Mononuclear cell (primary cell): ENCODE data around the gene PIAS2.

- RRBS: no CpG with 5 or more reads among the region's 6 CpGs
Observed at GRCh38 chr18:44741596-44742103, 61.0 kb downstream of the SETBP1 start.

DNA sequence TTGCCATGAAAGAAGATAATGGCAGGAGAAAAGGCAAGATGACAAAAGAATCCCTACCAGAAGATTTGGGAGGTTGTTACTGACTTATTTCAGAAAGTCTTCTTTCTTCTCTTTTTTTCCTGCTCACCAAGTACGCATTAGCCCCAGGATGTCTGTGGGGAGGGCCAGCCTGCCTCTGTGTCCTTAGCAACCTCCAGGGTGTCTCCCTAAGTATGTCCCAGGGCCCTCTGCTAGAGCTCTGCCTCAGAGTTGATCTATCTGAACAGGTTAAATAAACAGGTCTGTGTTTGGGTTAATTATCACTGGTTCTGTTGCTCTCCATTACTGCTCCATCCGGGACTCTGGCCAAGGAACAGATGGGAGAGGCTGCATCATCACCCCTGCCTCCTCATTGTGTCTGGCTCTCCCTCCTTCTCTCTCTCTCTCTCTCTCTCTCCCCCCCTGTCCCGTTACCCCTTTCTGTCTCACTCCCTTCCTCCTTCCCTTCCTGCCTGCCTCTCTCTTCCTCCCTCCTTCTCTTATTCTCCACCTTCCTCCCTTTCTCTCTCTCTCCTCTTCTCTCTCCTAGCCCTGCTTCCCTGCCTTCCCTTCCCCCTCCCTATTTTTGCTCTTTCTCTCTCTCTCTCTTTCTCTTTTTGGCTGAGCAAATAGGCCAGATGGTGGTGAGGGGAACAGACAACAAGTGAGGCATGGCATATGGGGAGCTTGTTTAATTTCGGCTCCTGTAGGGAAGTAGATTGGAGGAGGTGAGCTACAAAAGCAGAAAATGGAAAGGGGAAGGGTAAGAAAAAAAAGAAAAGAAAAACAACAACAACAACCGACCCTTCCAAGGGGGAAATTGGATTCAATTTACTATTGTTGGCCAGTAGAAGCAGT, 62.1 kb downstream of the SETBP1 start:
- RRBS: no CpG with 5 or more reads among the region's 5 CpGs

GRCh38 chr18:44753245-44753794, 72.6 kb downstream of the SETBP1 start:
- RRBS: no CpG with 5 or more reads among the region's 4 CpGs

DNA sequence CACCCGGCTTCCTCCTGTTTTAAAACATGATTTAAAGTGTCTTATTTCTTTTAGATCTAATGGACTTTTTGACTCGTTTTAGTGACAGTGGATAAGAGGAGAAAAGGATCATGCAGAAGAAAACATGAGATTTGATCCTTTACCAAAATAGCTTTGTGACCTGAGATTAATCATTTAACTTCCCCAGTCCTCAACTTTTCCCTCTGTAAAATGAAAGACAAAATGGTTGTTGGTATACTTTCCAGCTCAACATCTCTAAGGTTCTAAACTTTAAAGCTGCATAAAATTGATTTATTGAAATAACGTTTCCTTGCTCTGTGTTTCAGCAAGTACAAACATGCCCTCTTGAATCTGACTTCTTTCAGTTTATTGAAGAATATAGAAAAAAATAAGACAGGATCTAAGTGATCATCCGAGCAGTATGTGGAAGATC, 108.4 kb downstream of the SETBP1 start:
- RRBS: no CpG with 5 or more reads among the region's 4 CpGs

DNA sequence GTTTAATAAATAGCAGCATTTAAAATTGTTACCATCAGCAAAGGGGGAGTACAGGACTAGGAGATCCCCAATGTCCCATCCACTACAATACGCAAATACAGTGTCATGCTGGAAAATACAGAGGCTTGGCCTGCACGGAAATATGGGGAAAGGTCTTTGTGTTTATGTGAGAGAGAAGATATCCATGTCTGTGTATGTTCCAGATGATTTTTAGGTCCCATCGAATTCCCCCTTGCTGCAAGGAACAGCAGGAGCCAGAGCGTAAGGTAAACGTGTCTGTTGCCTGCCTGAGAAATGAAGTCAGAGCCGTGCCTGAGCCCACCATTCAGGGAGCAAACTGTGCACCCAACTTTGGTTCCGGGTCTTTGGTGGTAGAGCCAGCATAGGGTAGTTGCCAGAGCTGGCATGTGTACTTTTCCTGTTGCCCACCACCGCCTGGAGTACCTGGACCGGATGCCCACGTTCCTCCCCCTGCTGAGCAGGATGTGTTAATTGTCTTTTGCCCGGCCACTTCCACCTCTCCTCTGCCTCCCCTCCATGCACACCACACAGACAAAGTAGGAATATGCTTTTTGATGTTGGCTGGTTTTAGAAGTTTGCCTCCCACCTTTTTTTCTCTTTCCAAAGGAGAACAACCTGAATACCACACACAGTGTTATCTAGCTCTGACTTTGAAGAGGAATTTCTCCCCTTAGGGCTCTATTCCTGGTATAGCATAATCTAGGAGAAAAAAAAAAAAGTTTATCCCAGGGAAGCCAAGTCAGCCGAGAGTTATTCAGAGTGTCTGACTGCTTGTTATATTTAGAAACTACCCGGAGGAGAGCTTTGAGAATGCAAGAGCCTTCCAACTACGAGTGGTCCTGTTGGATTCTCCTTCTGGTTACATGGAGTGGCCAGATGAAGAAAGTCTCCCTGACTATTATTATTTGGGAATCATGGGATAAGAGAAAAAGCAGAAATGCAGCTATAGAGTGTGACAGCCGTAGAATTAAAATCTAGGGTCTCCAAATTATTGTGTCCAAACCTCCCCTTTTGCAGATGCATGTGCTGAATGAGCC, 111.8 kb downstream of the SETBP1 start:
- RRBS: 90% methylated on average over 4 of the region's 15 CpGs

DNA sequence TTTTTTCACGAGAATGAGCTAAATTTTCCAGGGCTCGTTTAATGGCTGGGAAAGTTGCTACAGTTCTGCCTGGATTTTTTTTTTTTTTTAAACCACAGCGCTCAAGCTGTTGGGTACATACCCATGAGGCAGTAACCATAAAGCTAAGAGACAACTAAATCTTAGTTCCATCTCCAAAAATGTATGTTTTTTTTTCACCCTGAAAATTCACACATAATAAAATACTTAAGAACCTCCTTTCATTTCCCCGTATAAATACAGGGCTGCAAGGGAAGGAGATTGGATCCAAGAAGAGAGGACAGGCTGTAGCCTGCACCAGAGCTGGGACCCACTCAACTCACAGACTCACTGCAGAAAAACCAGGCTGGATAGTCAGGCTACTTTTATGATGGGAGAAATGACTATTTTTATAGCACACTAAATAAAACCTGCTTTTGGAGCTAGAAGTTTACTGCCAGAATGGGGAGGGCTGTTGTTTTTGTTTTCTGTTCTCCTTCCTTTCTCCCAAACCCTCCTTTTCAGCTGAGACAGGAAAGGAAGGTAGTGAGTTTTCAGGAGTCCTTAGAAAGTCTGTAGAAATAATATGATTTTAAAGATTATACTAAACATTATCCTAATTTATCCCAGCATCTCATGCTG, 244.5 kb downstream of the SETBP1 start:
- RRBS: no CpG with 5 or more reads among the region's 4 CpGs

- RRBS: 96% methylated on average over 6 of the region's 52 CpGs
Observed at GRCh38 chr18:45063380-45064219, 382.9 kb downstream of the SETBP1 start.

DNA sequence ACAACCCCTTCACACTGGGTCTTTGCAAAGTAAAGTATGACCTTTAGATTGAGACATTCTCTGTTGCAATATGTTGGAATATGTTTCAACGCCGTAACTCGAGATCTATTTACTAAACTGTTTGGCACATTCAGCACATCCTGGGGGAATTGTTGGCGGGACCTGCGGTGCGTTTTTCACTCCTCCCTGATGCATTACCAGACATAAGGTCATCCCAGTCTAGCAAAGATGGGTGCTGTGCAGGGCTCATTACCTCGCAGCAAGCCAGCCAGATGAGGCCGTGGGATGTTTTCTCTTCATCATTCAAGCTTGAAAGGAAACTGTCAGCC, 290.5 kb upstream of the SLC14A2 start:
- RRBS: no CpG with 5 or more reads among the region's 8 CpGs

DNA sequence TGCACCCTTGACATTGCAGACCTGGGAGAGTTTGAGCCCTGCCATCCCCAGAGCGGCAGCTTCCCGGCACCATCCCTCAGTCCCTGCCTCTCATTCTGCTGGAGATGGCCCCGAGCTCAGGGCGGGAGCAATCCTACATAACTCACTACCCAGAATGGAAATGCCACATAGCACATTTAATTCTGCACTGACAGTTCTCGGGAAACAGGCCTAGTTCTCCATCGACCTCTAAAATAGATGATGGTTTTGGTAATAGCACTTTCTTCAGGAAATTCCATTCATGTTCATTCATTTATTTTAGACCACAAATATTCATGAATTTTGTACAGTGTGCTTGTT, 92.9 kb upstream of the SLC14A2 start:
- RRBS: 99% methylated on average over 2 of the region's 6 CpGs

- RRBS: no CpG with 5 or more reads among the region's 4 CpGs
Observed at GRCh38 chr18:45588148-45588686, 27.1 kb upstream of the SLC14A2 start.

DNA sequence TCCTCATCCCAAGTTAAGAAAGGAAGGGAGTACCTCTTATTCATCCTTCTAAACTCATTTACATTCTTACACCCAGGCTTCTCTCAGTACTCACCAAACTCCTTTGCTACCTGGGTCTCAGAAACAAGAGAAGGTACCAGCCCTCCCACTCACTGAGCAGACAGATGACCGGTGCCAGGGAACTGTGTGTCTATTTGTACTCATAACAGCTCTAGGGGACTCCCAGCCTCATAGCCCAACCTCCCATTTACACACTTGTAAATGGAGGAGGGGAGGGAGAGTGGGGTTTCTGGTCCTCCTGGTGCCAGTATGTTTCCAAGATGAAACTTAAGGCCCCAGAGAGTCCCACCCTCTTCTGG, 42.8 kb upstream of the SIGLEC15 start:
- RRBS: no CpG with 5 or more reads among the region's 1 CpG

DNA sequence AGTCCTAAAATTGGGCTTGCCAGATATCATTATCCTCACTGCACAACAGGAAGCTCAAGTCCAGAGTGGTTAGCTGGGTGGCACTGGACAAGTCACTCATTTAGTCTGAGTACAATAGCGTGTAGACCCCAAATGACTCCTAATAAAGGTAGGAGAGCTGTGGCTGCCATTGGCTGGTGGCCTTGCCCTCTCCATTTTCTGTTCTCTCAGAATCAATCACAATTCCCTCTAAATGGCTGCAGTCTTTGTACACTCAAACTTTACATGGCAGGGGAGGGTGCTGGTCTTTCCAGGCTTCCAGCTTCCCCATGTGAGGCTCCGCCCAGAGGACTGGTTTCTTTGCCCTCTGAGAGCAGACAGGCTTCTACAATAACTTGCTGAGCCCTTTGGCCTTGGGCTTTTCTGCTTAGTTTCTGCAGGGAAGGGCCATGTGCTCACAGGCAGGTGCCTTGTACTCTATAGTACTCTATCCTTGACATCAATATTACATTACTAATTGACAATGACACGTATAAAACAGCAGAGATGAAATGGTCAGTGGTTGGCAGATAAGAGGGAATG, 11.6 kb downstream of the PSTPIP2 start:
- RRBS: no CpG with 5 or more reads among the region's 3 CpGs

GRCh38 chr18:46068583-46069289, 3.3 kb downstream of the PSTPIP2 start:
- RRBS: no CpG with 5 or more reads among the region's 6 CpGs

DNA sequence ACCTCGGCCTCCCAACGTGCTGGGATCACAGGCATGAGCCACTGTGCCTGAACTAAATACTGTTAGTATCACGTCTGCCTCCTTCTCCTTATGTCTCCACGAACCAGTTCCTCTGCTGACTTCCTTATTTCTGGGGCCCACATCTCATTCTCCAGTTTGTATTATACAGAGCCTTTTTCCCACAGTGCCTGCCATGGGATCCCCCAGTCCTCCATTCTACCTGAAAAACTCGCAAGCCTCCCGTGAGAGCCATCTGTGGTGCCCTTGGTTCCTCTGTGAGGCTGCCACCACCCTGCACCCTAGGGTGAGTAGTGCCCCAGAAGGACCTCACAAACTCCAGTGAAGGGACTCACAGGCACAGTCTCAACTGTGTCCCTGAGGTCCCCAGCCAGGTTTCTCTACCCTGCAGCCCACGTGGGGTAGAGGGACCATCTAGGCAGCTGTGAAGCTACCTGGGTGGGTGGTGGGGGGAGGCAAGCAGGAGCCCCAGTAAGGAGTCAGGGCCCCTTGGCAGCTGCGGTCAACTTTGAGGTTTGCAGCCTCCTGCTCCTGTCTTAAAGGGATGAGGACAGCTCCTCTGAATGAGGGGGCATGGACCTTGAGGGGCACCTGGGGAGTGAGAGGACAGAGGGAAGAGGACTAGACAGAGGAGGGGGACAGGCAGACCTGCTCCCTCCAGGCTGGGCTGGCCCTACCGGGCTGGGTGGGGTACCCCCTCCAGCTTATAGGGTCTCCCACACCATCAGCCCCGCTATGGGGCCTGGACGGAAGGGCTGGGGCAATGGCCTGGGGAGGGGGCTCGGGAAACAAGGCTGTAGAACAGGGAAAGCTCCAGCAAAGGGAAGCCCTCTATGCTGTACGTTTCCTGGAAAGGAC, 1.1 kb downstream of the PSTPIP2 start:
- RRBS: no CpG with 5 or more reads among the region's 13 CpGs

DNA sequence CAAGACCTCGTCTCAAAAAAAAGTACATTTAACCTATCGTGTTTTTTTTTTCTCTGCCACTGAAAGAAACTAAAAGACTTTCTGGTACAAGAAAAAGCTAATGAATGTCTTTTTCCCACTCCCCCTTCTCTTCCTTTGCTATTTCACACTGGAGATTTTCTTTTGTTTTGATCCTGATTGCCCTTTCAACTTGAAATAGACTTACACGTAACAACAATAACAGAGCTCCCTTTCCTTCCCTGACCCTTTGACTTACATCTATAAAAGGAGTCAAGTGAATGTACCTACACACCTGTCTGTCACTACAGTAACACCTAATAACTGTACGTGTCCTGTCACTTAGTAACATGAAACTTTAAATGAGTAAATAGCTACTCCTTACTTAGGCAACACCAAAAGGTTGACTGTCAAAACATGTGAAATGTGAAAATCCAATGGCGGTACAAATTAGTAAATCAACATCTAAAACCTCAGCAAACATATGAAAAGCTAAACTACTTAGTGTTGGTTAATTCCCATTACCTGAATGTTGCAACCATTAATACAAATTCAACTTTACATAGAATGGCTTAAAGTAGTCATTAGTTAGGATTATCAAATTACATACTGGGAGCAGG, 66.5 kb upstream of the ST8SIA5 start:
- RRBS: no CpG with 5 or more reads among the region's 5 CpGs

DNA sequence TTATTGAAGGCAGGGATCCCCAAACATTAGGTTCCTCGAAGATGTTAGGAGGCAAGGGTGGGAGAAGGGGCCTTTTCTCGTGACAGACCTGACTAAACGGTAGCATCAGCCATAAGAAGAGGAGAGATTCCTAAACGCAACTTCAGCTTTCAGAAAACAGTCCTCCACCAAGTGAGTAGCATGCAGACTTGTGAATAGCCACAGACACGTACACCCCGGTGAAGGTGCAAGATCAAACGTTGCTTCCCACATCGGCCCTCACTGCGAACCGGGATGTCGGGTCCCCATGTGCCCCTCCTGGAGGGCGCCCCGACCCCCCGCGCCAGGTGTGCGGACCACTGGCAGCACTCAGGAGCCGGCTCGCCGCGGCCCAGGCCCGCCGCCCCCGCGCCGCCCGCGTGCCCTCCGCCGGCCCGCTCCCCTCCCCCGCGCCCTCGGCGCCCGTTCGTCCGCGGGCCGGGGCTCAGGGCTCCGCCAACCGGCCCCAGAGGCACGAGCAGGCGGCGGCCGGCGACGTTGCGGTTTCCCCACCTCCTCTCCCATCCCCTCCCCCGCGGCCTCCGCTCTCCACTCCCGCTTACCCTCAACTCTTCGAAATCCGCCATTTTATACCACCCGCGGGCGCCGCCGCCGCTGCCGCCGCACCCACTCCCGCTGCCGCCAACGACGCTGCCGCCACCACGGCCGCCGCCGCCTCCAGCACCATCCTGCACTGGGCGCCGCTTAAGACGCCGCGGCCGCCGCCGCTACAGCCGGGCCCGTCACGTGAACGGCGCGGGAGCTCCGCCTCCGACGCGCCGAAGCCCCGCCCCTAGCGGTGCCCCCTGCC, at the start of gene PIAS2:
PIAS2 (minus strand) TSS at position 767 of the 829 bp plus-strand sequence.
- RRBS: 3% methylated on average over 30 of the region's 92 CpGs

GRCh38 chr18:47031243-47031531, 4.2 kb downstream of the ELOA2 start:
- RRBS: no CpG with 5 or more reads among the region's 11 CpGs

- RRBS: no CpG with 5 or more reads among the region's 10 CpGs
Observed at GRCh38 chr18:47101626-47102347, 48.5 kb downstream of the HDHD2 start.

DNA sequence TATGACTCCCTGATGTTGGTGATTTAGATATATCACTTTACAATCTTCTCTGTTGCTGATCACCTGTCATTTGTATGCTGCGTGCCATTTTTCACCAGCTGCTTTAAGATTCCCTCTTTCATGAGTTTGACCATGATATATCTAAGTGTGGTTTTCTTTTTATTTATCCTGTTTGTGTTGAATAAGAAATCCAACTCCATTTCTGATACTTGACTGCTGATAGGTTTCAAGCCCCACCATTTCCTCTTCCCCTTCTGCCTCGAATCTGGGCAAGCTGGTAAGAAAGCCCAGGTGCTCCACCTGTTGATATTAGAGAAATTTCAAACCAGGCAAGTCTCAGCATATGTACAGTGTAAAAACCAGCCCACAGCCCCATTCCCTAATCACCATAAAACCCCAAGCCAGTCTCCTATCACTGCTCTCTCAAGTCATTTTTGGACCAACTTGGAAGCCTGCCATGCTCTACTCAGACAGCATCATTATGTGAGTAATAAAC, 46.7 kb downstream of the SMAD2 start:
- RRBS: no CpG with 5 or more reads among the region's 2 CpGs